Metastatic Pancreatic Carcinoma in the Ovary (tissue), 1 donor: ENCODE measurements around the gene RAVER2.

DNA sequence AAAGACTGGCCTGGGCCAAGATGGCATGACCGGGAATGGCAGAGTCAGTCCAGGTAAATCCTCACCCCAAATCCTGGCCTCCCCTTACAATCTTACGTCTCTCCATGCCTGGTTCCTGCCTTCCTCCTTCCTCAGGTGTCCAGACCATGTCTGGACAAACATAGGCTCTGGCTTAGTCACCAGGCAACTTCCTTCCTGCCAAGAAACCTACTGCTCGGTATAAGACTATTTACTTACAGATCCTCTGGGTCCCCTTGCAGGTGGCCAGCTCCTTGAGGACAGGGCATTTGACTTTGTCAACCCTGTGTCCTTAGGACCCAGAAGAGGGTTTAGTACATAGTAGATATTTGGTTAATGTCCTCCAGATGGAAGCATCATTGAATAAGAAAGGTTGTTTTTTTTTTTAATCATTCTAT lies 69.3 kb upstream of the ROR1 start:
- PRO-cap = no peak

DNA sequence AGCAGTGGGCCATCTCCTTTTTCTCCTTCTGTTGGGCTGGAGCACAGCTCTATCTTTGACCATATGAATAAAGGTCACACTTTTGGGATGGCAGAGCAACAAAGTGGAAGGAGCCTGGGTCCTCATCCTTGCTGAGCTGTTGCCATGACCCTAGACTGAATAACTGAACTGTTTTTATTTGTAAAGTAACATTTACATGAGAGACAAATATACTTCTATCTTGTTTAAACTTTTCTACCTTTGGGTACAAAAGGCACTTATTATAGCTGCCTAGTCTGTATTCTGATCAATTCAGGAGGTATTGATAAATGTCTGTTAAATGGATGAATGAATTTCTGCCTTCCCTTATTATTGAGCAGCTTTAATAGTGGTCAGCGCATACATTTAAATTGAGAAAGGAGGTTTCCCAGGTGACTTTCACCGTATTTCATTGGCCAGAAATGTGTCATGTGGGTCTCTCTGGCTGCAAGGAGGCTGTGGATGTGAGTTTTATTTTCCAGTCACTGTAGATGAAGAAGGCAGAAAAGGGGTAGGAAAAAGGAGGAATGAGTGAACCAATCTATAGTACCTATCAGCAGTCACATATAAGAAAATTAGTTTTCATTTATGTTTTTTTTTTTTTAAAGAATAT lies 34.5 kb downstream of the ROR1 start:
- PRO-cap = no peak

GRCh38 chr1:63820098-63820867 lies 46.5 kb downstream of the ROR1 start:
- PRO-cap = no peak

GRCh38 chr1:64021356-64021853 lies 182.0 kb upstream of the UBE2U start:
- PRO-cap = no peak

GRCh38 chr1:64320444-64320643 lies 116.9 kb downstream of the UBE2U start:
- PRO-cap = no peak

DNA sequence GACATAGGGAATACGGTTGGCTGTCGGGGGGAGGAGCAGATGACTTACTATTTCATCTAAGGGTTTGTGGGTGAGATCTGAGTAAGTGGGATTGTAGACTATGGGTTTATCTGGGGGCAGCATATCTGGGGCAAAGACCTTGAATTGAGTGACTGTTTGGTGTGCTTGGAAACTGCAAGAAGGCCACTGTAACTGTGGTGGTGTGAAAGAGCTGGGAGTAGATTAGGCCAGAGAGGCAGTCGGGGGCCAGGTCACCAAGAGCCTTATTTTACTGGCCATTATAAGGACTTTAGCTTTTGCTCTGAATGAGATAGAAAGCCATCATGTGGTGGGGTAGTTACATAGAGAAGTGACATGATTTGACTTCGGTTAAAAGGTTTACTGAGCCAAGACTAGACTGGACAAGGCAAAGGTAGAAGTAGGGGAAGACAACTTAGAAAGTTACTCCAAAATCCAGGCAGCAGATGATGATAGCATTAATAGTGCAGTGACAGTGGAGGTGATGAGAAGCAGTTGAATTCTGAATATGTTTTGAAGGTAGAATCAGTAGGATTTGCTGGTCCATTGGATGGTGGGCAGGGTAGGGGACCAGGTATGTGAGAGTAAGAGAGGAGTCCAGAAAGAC lies 136.4 kb downstream of the CACHD1 start:
- PRO-cap = no peak

- PRO-cap = no peak
These were observed at the start of gene RAVER2 for GRCh38 chr1:64744354-64745237. TSS of gene RAVER2 (plus strand) at chr1:64745075.

DNA sequence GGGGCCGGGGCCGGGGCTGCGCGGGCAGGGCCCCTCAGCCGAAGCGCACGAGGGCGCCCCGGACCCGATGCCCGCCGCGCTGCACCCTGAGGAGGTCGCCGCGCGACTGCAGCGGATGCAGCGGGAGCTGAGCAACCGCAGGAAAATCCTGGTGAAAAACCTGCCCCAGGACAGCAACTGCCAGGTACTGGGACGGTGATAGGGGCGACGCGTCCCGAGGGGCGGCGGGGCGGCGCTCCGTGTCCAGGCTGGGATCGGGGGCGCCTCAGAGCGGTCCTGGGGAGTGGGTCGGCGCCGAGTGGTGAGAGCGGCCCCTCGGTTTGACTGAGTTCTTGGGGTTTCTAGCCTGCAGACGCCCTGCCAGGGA lies 346 bp downstream of the RAVER2 start:
- PRO-cap = no peak

DNA sequence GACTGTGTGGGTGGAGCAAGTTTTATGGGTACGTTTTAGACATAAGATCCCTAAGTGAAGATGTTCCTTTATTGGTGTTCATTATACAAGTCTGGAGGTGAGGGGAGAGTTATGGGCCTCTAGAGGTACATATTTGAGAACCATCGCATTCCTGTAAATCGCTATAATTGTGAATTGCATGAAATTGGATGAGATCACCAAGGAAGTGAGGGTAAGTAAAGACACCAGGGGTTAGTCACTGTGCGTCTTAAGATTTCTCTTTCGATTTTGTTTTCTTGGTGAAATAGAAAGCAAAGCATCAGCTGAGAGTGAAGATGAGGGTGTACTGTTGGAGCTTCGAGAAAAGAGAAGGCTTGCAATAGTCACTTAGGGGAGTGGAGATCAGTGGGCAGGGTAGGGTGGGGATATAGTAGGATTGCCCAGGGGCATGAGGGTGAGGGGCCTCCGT lies 82.1 kb downstream of the RAVER2 start:
- PRO-cap = no peak

DNA sequence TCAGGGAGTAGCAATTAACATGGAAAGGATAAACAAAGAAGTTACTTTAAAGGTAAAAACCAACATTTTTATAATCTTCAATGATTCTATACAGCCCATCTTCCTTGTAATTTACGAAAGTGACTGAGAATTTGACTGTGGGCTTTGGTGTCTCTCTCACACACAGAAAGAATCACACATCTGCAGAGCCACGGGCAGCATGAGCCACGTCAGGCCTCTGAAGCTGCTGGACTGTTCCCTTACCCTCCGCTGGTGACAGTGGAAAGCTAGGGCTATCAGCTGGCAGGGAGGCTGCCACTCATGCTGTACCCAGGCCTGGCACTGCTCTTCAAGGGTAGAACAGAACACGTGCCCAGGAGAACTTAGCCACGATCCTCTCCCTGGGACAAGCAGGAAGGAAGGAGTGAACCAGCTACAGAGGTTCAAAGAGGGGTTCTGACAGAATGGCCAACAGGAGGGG lies 90.8 kb downstream of the JAK1 start:
- PRO-cap = no peak

GRCh38 chr1:65000916-65001600 lies 34.7 kb upstream of the JAK1 start:
- PRO-cap = unidirectional peak, plus-strand start at chr1:65001467

- PRO-cap = no peak
These were observed 61.4 kb upstream of the DNAJC6 start for GRCh38 chr1:65247892-65248354.

DNA sequence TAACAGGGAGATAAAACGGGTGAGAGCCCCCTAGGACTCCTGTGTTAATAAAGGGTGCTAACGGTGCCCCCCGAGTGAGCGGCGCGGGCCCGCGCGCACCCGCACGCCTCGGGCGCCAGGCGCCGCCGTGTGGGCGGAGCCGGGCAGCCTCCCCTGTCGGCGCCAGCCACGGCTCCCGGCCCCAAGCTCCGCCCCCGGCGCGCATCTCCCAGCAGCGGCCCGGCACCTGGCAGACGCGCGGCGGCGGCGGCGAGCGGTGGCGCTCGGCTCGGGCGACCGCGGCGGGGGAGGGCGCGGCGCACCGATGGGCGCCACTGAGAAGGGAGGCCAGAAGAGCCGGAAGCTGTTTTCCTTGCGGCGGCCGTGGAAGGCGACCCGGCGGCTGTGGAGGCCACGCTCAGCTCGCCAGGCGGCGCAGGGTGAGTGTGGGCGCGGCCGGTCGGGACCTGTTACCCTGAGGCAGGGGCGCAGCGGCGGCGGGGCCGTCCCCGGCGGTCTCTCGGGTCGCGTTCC lies 55.1 kb upstream of the DNAJC6 start:
- PRO-cap = bidirectional peak, plus-strand start at position 232 of the sequence, minus-strand start at position 114 of the sequence

DNA sequence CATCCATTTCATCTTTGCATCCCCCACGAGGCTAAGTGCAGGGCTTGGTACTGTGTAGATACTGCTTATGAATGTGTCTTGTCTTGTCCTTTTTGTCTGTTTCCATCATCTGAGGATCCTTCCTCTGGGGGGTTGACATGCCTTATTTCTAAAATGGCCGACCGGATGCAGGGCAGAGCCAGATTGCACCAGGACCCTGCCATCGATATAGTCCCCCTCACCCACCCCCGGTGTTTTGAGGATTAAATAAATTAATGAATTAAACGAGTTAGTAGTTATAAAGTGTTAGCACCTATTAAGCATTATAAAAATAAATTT lies 53.6 kb upstream of the DNAJC6 start:
- PRO-cap = no peak

- PRO-cap = no peak
These were observed 44.8 kb upstream of the DNAJC6 start for GRCh38 chr1:65264373-65265077.

GRCh38 chr1:65428203-65428783 lies 7.8 kb downstream of the LEPR start:
- PRO-cap = no peak

DNA sequence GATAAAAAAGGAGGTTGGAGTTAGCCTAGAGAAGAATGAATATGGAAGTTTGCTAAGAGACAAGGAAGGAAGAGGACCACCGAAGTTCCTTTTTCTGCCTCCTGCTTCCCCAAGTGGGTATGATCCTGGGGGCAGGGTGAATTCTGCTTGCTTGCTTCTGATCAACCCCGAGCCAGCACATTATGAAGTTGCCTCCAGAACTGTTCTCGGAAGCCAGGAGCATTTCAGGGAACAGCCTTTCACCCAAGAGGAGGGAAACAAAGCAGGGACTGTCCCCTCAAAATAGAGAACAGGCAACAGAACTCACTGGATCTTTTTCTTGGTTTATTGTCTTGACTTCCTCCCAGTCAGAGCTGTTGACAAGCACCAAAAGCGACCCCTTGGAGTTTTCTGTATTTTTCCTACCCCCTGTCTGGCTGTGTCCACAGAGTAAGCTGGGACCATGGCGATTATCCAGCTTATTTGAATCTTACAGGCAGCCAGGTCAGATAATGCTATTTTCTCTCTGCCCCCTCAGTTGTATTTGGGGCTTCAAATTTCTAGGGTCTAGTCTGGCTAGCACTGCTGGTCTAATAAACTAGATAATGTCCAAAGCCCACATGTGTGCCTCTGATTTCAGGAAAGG lies 258.3 kb upstream of the SGIP1 start:
- PRO-cap = no peak

DNA sequence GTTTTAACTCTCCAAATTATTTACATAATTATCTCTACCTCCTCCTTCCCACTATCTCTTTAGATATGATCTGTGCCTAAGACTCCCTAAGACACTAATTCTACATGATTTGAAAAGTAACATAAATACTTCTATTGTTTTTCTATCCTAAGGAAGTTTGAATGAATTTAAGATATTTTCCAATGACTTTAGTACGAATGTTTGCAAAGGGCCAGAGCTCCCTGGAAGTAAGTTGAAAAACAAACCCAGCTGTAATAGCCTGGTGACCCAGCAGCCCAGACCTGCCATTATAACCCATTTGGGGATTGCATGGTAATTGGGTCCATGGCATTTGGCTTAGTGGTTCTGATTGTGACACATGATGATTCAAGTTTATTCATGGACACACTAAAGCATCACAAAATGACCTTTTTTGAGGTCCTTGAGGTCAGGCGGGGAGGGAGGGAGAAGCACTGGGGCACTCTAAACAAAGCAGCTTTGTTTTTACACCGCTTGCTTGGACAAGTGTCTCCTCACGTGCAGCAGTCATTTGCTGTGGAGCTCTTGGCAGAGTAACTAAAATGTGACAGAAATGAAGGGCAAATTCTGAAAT lies 241.1 kb upstream of the SGIP1 start:
- PRO-cap = no peak

DNA sequence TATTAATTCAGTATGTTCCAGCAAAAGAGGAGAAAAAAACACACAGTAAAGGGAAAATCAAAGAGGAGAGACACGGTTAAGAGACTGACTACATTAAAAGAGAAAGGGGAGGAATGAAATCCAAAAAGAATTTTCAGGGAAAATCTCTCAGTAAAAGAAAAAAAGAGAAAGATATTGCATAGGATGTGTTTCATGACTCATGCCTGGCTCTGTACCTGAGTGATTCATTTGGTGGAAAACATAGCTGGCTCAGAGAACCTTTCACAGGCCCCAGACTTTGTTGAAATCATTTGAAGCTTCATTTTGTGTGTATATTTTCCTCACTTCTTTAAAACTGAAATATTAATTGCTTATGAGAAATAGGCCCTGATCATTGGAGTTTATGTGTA lies 239.3 kb upstream of the SGIP1 start:
- PRO-cap = no peak

- PRO-cap = no peak
These were observed 233.5 kb upstream of the SGIP1 start for GRCh38 chr1:66300325-66300901.